ENCODE measurements around a stretch of chr18.

DNA sequence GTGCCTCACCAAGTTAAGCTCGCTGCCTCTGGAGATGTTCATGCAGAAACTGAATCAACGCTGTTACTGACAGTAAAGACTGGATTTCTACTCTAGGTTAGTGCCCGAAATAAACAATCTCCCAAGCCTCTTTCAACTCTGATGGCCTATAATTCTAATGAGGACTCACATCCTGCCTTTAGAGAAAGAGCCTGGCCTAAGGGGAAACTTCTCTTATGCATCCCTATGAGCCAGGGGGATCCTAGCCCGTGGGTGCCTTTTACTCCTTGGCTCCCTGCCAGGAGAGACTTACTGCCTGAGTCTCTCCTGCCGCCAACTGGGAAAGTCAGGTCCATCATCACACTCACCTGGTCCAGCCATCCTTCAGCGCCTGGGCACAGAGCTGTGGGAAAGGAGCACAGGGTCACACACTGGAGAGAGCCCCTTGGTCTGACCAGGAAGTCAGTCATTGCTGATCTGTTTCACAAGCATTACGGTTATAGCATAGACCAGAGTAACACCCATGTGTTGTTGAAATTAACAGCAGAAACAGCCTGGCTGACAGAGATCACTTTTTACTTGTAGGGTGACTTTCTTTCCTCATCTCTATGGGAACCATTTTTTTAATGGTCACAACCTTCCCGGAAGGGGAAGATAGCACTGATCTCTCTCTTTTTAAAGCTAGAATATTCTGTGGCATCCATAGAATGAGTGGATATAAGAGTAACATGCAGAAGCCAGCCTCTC lies 24.0 kb downstream of the ENOSF1 start:
- CAGE, long polyA plus RNA: no peak
- RRBS: no CpG with 5 or more reads among the region's 8 CpGs

- CAGE, long polyA plus RNA: no peak
- RRBS: no CpG with 5 or more reads among the region's 3 CpGs
These were observed 146.9 kb downstream of the METTL4 start for GRCh38 chr18:2424310-2424883.

GRCh38 chr18:2555813-2556147 lies 15.5 kb downstream of the METTL4 start:
- CAGE, long polyA plus RNA: no peak
- RRBS: no CpG with 5 or more reads among the region's 2 CpGs

DNA sequence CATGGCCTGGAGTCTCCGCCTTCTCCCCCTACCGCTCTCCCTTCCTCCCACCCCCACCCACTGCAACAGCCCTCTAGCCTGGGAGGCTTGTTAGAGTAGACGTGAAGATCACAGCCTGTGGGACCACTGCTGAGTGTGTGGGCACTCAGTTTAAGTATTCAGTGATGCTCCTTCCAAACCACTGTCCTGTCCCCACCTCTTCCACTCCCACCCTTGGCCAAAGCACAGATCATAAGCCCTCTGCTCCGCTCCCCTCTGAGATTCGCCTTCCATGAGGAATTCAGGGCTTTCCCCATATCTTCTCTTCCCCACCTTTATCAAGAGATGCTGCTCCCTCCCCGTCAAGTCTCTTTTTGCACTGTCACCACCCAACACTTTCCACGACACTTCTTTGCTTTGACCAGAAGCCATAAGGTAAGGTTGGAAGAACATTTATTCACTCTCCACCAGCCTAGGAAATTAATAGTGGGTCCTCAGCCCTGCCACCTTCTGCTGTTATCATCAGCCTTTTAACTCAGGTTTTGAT lies 1.8 kb downstream of the METTL4 start:
- CAGE, long polyA plus RNA: no peak
- RRBS: no CpG with 5 or more reads among the region's 7 CpGs

- CAGE, long polyA plus RNA: no peak
- RRBS: no CpG with 5 or more reads among the region's 2 CpGs
These were observed 35.0 kb downstream of the NDC80 start for GRCh38 chr18:2606340-2606697.

GRCh38 chr18:2700218-2700779 lies 44.8 kb downstream of the SMCHD1 start:
- CAGE, long polyA plus RNA: no peak
- RRBS: no CpG with 5 or more reads among the region's 2 CpGs

GRCh38 chr18:2906307-2907449 lies 59.9 kb downstream of the EMILIN2 start:
- CAGE, long polyA plus RNA: no peak
- RRBS: 15% methylated on average over 36 of the region's 118 CpGs

GRCh38 chr18:2979687-2980297 lies 33.2 kb downstream of the LPIN2 start:
- CAGE, long polyA plus RNA: no peak
- RRBS: no CpG with 5 or more reads among the region's 4 CpGs

DNA sequence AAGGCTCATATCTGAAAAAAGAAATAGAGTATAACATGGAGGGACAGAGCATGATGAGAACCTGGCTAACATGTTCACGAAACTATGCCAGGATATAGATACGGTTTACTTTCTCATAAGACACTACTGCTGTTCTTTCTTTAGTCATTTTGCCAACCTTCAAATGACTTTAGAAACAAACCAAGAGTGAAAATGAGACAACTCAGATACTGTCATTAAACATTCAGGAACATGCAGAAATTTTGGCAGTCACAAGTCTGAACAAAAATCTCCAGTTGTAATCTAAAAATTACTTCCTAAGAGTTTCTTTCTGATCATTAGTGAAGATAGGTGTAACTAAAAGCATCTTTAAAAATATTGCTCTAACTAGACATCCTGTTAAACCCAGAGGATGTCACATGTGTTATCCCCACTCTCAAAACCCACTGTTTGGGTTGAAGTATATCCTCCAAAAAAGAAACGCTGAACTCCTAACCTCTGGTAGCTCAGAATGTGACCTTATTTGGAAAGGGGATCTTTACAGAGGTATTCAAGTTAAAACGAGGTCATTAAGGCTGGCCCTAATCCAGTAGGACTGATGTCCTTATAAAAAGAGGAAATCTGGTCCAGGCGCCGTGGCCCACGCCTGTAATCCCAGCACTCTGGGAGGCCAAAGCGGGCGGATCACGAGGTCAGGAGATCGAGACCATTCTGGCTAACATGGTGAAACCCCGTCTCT lies 14.1 kb downstream of the LPIN2 start:
- CAGE, long polyA plus RNA: no peak
- RRBS: no CpG with 5 or more reads among the region's 12 CpGs

- CAGE, long polyA plus RNA: no peak
- RRBS: no CpG with 5 or more reads among the region's 2 CpGs
These were observed 3.6 kb upstream of the LPIN2 start for GRCh38 chr18:3016539-3017006.

DNA sequence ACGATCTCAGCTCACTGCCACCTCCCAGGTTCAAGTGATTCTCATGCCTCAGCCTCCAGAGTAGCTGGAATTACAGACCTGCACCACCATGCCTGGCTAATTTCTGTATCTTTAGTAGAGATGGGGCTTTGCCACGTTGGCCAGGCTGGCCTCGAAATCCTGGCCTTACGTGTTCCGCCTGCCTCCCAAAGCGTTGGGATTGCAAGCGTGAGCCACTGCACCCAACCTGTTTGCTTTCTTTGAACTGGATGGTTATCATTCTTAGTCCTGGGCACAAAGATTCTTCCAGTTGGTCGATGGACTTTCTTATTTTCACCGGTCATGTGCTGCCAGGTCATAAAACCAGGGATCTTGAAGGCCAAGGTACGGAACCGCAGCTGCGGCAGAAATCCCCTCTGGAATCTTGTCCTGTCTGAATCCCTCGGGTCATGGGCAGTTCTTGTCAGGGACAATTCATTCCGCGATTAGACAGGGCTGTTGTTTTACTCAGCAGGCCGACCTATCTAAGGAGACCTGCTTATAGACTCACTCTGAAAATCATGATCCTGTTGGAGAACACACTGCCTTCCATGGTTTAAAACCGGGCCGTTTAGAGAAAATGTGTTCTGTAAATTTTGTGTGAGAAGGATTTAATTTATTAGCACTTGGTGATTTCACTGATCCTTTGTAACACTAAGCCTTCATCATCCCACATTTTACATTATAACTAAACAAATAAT lies 13.8 kb upstream of the LPIN2 start:
- CAGE, long polyA plus RNA: no peak
- RRBS: no CpG with 5 or more reads among the region's 18 CpGs

DNA sequence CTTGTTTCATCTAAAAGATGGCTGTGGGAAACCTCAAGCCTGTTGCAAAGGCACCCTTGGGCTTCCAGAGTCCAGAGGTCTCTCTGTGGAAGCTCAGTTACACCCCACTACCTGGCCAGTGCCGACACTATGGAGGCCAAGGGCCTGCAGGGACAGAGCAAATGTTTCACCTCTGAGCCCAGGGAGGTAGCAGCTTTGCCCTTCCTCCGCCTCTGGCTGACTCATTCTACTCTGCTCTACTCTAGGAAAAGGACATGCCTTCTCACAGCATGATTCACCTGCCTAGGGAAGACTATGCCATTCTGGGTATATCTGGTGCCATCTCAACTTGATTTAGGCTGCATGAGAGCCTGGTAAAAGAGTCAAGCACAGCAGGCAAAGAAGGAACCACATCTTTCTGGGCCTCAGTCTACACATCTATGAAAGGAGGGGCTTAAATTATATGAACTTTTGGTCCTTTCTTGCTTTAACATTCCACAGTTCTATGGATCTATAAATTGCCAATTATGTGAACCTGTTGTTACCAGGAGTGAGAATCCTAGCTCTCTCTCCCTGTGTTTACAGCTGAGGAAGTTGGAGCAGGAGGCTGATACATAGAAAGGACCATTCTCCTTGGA lies 12.1 kb downstream of the MYOM1 start:
- CAGE, long polyA plus RNA: no peak
- RRBS: no CpG with 5 or more reads among the region's 2 CpGs

DNA sequence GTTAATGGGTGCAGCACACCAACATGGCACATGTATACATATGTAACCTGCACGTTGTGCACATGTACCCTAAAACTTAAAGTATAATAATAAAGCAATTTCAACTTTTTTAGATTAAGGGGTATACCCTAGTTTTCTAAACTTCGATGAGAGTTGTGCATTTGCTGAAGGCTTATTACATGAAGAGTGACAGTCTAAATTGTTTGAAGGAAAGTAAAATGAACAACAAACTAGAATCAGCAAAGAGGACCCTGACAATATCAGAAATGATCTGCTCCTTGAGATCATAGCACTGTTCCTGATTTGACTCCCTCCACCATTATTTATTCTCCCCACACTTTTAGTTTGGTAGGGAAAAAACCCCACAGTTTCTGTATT lies 2.5 kb downstream of the MYL12A start:
- CAGE, long polyA plus RNA: no peak
- RRBS: no CpG with 5 or more reads among the region's 2 CpGs

- CAGE, long polyA plus RNA: no peak
- RRBS: no CpG with 5 or more reads among the region's 2 CpGs
These were observed 1.8 kb downstream of the MYL12B start for GRCh38 chr18:3263800-3264136.

DNA sequence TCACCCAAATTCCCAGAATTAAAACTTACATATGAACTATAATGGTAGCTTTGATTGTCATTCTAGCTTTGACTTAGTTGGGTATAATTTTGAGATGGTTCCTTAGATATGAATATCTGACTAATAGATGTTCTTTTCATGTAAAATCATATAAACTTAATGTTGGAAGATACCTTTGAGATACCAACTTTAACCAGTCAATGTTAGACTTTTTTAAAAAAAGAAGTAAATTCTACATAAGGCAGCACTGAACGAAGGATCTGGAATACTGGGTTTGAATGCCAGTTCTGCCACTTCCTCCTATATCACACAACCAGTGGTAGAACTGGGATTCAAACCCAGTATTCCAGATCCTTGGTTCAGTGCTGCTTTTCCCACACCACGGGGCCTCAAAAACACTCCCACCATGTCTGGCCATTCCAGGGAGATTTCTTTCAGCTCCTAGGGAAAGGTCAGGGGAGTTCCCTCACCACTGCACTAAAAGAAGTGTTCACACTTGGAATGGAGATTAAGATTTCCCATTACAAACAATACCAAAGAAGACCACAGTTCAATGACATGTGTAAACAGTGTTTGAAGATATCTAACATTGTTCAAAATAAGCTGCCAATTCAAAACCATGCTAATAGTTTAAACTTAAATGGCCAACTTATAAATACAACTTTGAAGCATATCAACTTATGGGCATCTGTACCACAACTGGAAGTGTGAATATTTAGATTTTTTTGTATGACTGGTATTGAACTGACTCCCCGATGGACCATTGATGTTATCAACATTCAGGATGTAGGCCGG lies 14.2 kb downstream of the MYL12B start:
- CAGE, long polyA plus RNA: no peak
- RRBS: no CpG with 5 or more reads among the region's 4 CpGs

DNA sequence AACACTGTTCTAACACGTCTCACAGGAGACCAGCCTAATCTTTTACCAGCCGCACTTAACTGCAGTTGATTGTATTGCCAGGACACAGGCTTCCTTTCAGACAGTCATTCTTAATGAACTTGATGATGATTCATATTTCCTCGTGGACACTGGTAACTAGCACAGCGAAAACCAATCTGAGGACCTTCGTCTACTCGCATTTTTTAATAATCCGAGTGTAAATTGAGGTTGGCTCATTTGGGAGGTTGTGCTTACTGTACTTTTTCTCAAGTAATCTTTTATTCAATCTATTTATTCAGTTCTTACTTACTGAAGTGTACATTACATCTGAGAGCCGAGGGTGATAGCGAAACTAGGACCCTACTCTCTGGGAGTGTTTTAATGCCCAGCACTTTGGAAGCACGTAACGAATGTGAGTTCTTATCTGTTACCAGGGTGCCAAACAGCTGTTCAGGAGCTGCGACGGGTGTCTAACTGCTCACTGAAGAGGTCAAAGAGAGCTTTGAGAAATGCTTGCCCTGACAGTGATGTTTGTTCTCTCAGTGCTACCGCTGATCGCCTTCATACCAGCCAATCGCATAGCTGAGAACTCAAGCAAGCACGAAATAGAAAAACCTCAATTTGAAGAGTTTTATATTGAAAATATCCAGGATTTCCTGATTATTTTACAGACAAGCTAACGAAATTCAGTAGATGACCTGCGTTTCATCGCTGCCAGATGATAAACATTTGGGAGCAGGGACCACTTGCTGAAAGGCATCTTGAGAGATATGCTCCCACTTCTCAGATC lies 20.9 kb downstream of the MYL12B start:
- CAGE, long polyA plus RNA: no peak
- RRBS: no CpG with 5 or more reads among the region's 20 CpGs

DNA sequence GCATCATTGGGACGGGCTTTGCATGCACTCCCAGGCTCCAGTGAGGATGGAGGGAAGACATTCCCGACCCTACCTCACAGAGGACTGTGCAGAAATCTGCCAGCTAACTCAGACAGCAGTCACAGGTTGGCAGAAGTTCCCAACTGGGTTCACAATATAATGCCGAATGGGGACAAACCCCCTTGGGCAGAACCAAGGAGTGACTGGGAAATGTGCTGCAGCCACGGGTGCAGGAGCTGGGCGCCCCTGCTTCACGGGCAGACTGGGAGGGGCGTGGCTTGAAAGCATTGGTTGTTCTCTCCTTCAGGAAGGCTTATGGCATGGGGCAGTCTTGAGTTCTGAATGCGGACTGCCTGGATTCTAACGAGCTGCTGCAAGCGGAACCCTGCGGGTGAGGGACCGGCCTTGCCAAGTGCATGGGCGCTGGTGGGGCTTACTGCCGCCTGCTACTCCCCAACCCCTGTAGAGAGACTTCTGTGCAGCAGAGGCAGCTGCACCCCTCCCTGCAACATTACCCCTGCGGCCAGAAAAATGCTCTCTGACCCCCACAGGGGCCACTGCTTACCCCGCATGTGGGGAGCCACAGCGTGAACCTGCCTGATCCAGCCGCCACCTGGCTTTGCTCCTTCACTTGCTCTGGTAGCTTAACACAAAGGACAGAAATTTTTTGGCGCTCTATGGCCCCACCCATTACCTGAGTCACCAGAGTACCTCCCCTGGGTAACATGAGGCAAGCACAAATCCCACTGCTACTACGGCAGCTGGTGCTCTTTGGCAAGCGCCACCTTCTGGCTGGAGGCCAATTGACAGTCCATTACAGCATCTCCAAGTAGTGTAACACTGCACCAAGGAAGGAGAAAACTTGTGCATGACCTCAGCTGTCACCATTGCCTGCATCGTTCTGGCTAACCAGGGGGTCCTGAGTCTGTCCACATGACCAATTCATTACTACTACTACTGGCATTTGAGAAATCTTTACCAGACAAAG lies 35.2 kb downstream of the MYL12B start:
- CAGE, long polyA plus RNA: no peak
- RRBS: no CpG with 5 or more reads among the region's 22 CpGs

DNA sequence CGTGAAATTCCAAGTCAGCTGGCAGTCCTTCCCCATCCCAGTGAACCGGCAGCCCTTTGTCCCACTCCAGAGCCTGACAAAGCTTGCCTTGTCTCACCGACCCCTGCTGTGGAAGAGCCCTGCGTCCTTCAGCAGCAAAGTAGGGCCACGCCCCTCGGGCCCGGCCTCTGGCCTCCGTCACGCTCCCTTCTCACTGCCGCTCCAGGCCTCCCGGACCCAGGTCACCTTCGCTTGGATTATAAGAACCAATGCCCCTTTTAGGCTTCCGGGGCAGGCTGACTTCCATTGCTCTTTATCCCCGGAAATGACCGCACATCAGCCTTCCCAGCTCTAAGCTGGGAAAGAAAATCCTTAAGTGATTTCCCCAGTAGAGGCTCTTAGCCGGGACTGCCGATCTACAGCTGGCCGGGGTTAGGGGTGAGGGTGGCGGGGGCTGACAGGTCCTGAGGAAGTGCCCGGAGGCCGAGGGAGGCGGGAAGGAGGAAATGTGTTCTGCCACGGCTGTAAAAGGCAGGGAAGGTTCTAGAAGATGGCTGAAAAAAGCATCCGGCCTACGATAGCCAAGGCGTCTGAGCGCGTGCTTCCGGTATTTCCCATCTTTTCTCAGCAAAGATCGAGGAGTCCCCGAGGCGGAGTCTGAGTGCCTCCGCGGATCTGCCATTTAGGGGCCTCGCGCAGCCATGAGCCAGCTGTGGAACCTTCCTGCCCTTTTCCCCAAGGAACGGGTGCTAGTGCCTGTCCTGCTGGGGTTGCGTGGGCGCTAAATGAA lies 89.5 kb upstream of the TGIF1 start:
- CAGE, long polyA plus RNA: no peak
- RRBS: 96% methylated on average over 15 of the region's 39 CpGs

DNA sequence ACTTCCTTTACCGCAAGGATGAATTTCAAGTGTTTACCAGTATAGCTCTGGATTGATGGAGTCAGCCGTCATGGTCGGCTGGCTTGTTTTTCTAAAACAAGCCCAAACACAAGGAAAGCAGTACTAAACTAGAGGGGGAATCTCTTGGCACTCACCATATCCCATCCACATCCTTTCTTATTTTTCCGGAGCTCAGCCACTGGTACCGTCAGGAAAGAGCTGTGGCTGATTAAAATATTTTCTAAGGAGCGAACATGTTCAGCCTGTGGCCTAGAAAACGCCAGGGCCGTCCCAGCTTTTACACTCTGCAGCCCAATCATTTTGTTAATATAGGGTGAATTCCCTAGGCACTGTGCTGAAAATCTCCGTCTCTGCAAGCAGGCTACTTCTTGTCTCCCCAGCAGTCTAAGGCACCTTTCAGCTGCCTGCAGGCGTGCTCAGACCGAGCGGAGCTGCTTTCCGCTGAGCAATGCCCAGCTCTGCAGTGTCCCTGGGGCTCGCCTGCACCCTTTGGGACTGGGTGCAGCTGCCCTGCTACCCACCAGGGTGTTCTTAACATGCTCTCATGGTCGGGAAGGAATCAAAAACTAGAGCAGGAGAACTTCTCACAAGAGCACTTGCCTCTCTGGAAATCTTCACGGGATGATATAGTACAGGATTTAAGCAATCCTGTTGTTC lies 59.2 kb downstream of the TGIF1 start:
- CAGE, long polyA plus RNA: no peak
- RRBS: no CpG with 5 or more reads among the region's 16 CpGs

DNA sequence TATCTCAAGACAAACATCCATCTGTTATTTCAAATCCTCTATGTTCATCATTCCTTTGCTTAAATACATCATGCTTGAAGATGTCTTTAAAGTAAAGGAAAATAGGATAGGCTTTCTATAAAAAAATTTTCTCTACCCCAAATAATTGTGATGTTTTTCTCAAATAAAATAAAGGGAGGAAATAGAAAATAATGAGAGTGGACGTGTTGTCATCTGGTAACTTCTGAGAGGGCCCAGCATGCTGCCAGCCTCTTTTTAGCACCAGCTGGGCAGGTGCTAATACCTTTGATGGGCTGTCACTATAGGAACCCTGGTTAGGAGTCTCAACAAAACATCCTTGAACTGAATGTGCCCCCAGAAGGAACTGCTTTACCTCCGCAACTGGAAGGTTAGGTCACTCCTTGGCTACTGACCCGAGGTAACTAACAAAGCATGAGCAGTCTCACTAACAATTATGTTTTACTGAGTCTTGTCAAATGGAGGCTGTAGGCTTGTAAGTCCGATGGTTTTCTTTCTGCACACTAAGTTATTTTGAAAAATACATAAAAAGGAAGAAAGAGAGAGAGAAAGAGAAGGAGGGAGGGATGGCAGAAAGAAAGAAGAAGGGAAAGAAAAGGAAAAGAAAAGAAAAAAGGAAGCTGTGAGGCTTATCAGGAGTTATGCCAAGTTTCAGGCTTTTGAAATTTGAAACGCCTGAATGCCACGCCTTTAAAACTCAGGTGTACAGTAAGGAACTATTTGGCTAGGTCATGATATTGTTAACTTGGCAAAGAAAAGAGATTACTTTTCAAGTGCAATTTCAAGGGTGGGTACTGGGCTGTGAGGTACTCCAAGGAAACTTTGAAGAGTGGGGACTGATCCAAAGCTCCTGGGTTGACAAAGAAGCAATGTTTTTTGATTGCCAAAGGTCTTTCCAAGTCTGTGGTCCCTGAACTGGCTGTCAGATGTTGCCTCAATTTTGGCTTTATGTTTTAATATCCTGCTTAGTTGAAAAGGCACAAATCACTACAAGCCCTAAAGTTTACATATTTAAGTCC lies 91.0 kb downstream of the TGIF1 start:
- CAGE, long polyA plus RNA: no peak
- RRBS: no CpG with 5 or more reads among the region's 6 CpGs

All from mammary epithelial cell (primary cell).